ENCODE measurements around the genes TUBGCP6 and SBF1.

DNA sequence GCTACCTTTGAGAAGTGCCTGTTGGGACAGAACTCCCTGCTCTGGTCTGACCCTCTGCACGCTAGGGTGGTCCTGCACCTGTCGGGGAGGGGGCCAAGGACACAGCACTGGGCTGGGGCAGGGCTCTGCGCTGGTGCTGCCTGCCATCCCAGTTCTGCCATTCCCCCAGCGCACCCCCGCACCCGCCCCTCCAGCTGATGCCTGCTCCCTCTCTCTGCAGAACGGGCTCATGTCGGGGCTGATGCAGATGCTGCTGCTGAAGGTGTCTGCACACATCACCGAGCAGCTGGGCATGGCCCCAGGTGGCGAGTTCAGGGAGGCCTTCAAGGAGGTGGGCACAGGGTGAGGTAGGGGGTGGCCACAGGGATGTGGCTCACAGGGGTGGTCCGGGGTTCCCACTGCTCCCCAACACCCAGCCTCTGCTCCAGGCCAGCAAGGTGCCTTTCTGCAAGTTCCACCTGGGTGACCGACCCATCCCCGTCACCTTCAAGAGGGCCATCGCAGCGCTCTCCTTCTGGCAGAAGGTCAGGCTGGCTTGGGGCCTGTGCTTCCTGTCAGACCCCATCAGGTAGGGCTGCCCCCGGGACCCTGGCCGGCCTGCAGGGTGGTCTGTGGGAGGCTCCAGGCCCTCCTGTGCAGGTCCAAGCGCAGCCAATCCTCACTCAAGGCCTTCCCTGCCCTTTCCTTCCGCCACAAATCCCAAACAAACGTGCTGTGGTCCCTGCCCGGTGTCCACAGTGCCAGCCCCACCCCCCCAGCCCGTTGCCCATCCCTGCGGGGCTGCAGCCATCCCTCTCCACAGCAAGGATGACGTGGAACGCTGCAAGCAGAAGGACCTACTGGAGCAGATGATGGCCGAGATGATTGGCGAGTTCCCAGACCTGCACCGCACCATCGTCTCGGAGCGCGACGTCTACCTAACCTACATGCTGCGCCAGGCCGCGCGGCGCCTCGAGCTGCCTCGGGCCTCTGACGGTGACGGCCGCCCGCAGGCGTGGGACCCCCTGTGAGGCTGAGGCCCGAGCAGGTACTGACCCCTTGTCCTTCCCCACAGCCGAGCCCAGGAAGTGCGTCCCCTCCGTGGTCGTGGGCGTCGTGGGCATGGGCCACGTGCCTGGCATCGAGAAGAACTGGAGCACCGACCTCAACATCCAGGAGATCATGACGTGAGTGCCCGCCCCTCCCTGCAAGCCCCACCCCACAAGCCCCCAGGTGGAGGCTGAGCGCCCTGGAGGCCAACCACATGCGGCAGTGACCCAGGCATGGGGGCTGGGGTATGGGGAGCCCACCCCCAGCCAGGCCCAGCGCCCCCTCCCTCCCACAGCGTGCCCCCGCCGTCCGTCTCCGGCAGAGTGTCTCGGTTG is 3.3 kb upstream of the SELENOO start:
- PRO-cap, 2 experiments: no peak in any of the 2 experiments

DNA sequence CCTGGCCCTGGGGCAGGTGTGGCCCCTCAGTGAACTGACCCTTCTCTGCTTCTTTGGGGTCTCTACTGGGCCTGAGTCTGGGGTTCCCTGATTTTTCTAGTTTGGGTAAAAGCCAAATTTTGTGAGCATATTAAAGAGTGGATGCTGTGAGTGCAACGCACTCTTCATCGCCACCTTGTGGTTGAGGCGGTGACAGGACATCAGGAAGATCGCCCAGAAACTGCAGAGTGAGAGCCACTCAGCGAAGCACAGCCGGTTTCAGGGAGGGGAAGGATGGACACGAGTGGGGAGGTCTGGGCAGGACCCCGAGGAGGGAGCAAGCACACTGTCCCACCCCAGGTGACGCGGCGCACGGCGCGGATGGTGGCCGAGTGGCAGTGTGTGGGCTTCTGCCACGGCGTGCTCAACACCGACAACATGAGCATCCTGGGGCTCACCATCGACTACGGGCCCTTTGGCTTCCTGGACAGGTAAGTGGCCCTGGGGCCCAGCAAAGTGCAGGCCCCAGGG is 9.1 kb downstream of the SELENOO start:
- PRO-cap, 2 experiments: no peak in any of the 2 experiments

GRCh38 chr22:50216983-50217897 is 16.4 kb downstream of the SELENOO start:
- PRO-cap, 2 experiments: no peak in any of the 2 experiments

DNA sequence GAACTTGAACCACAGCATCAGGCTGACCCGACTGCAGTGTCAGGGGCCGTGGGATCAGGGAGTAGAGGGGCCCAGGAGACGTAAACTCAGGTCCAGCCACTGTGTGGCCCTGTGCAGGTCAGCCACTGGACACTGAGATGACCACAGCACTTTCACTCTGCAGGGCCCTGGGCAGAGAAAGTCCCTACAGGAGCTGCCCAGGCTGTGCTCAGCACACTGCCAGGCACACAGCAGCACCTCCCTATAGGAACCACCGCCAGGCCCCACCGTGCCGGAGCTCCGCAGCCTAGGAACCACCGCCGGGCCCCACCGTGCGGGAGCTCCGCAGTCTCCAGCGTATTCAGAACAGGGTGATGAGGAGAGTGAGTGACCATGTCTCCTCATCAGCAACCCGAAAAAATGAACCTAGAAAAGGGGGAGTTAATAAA is 7.4 kb downstream of the TUBGCP6 start:
- PRO-cap, 2 experiments: no peak in any of the 2 experiments

DNA sequence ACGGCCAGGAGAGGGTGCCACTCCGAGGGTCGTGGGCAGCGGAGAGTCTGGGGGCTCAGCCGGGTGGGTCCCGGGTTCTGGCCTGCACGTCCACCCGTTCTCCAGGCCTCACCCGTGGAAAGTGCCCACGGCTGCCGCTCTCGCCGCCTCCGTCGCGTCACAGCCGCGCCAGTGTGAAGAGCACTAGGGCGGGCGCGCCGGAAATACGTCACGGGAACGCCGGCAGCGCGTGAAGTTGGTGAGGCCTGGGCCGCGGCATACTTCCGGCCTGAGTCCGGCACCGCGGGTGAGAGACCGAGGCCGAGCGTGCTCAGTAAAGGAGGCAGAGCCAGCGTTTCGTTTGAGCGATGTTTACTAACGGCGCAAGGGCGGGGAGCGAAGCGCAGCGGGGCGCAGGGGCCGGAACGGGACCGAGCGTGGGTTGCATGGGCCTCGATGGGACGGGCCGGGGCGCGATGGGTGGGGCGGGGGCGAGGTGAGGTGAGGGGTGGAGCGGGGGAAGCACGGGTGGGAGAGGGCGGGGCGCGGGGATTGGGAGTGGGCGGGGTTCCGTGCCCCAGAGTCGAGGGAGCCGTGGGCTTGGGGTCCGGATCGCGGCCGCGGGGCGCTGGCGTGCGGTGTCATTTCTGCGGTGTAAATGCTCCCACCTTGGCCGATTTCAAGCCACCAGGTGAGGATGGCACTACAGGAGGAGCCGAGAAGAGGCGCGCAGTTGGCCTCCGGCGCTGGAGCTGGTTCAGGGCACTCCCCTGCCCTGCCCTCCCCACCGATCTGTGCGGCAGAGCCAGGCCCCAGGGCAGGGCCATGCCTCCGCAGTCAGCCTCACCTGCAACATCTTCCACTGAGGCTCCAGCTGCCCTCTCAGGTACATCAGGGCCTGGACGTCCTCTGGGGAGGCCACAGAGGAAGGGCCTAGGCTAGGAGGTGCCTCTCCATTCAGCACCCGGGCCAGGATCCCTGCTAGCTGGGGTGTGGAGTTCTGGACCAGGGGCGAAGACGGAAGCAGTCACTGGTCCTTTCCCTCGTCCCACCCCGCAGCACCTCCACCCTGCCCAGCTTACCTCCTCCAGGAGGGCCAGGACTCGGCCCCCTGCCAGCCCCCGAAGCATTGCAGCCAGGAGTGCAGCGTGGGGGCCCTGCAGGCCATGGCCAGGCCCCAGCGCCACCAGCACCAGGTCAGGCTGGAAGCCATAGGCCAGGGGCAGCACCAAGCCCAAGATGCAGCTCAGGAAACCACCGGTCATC is at the start of gene TUBGCP6:
Gene TUBGCP6 (minus strand): TSS at position 175 of the 1,245 bp plus-strand sequence.
- PRO-cap, 2 experiments: peak in 2 of 2 experiments; most common plus-strand start position 228 of the sequence (in 1); most common minus-strand start position 159 of the sequence (in 2)

GRCh38 chr22:50256879-50257450 is 4.5 kb downstream of the MAPK12 start:
- PRO-cap, 2 experiments: no peak in any of the 2 experiments

DNA sequence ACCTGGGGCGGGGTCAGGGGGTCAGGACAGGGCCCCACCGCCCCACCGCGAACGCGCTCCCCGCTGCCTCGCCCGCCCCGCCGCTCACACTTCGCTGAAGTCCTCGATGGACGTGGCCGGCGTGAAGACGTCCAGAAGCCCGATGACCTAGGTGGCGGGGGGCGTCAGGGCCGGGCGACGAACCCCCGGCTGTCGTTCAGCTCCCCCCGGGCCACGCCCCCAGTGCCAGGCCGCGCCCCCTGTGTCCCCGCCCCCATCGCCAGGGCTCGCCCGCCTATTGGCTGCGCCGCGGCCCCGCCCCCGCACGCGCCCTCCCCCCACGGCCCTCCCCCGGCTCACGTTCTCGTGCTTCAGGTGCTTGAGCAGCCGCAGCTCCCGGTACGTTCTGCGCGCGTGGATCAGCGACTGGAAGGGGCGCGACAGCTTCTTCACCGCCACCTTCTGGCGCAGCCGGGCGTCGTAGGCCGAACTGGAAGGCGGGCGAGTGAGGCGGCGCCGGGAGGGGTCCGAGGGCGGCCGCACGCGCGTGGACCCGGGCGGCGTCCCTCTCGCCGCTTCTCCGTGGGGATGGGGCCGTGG is 2.6 kb downstream of the MAPK11 start:
- PRO-cap, 2 experiments: no peak in any of the 2 experiments

GRCh38 chr22:50297915-50298366 is 9.5 kb downstream of the PLXNB2 start:
- PRO-cap, 2 experiments: no peak in any of the 2 experiments

- PRO-cap, 2 experiments: no peak in any of the 2 experiments
Observed at GRCh38 chr22:50301021-50302067, 6.1 kb downstream of the PLXNB2 start.

DNA sequence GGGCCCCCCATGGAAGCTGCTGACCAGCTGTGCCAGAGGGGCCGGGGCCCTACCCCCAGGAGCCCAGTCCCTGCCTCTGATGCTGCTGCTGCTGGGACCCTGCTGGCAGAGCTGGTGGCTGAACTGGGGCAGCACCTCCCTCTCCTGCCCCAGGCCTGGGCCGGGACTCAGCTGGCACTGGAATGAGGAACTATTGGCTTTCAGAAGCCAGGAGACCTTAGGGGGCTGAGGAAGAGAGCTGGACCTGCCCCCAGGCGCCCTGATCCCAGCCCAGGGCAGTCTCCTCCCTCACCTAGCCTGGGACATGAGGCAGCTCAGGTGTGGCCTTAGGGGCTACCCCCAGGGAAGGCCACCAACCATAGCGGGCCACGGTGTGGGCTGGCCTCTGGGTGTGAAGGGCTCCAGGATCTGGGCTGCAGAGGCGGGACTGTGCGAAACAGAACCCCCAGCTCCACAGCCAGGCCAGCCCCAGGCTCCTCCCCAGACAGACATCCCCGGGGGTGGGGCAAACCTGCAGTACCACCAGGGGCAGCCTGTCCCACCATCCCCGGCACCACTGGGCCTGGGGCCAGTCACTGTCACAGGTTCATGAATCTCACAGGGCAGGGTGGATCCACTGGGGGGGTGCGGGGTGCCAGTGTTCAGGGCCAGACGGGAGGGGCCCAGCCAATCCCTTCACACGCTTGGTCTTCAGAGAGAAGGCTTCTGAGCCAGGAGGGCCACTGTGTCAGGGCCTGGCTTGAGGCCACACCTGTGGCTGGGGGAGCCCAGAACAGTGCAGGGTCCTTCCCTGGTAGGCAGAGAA is 3.5 kb downstream of the PLXNB2 start:
- PRO-cap, 2 experiments: no peak in any of the 2 experiments

- PRO-cap, 2 experiments: no peak in any of the 2 experiments
Observed at GRCh38 chr22:50393563-50394085, 50.5 kb downstream of the PPP6R2 start.

DNA sequence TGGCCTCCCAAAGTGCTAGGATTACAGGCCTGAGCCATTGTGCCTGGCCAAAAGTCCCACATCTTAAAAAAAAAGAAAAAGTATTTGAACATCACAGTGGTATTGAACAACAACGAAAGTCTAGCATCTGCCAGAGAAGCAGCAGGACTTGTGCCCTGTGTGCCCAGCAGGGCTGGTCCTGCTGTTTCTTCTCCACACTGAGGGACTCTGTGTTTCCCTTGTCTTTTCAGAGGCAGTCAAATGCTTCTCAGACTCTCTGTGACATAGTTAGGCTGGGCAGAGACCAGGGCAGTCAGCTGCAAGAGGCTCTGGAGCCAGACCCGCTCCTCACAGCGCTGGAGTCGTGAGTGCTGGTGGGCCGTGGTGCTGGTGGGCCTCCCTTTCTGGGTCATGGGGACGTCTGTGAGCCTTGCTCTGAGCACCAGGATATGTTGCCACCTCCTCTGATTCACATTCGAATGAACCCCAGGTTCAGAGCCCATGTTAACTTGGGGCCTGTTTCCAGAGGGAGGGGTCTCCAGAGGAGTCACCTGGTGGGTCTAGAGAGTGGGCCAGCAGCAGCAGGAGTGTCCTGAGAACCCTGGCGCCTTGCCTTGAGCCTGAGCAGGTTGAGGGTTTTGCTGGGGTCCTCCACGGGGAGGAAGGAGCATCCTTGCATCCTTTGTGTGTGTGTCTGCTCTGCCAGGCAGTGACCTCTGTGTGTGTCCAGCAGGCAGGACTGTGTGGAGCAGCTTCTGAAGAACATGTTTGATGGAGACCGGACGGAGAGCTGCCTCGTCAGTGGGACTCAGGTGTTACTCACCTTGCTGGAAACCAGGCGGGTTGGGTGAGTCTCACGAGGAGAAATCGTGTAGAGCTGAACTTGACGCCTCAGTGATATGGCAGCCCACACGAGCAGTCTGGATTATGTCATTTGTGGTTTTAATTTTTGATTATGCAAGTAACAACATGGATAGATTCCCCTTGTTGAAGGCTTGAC is 55.9 kb downstream of the SBF1 start:
- PRO-cap, 2 experiments: no peak in any of the 2 experiments

DNA sequence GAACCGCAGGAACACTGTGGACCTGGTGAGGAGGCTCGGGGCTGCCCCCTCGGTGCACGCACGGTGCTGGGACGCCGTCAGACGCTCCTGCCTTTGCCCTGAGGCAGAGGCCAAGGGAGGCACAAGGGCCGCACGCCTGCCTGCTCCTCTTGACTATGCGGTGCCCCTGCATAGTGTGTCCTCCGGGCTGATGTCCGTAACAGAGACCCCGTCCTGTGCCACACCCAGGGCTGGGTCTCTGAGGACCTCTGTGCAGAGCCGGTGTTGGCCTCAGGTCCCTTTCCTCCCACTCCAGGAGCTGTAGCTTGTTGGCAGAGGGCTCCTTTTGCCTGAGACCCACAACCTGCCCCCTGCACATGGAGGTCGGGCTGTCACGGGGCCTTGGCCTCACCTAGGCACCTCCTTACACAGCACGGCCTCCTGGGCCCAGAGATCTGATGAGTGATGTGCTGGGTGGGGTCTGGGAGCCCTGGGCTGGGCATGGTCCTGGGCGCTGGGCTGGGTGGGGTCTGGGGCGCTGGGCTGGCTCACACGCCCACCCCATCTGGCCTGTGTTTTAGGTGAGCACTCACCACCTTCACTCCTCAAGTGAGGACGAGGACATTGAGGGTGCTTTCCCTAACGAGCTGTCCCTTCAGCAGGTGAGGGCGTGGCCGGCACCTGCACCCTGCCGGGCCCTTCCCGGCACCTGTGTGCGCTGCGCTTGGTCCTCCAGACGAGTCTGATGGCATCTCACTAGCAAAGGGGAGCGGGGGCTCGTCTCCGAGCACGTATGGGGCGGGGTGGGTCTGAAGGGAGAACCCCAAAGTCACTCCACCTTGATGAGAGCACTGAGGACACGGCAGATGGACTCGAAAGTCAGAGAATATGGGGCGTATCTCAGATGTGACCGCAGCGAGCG is 38.2 kb downstream of the SBF1 start:
- PRO-cap, 2 experiments: no peak in any of the 2 experiments

GRCh38 chr22:50466301-50466854 is 8.5 kb downstream of the SBF1 start:
- PRO-cap, 2 experiments: no peak in any of the 2 experiments

- PRO-cap, 2 experiments: no peak in any of the 2 experiments
Observed at GRCh38 chr22:50469437-50470452, 5.1 kb downstream of the SBF1 start.

DNA sequence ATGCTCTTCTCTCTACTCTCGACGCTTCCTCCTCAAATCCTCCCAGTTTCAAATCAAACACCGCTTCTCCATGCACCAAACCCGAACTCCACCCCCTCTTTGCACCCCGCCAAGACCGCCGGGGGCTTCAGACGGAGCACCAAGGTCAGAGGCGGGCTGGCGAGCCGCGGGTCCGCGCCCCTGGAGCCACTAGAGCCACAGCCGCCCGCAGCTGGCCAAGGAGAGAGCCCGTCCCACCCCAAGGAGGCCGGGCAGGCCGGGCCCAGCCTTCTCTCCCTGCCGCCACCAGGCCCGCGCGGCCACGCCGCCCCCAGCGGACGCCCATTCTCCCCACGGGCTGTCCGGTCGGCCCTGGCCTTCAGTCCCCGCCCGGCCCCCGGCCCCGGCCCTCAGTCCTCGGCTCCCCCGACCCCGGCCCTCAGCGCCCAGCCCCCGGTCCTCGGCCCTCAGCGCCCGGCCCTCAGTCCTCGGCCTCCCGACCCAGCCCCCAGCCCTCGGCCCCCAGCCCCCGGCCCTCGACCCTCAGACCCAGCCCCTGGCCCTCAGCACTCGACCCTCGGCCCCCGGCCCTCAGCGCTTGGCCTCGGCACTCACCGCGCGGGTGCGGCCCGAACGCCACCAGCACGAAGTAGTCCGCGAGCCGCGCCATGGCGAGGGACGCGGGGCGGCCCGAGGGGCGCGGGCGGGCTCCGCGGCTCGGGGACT is 491 bp downstream of the SBF1 start:
- PRO-cap, 2 experiments: no peak in any of the 2 experiments

DNA sequence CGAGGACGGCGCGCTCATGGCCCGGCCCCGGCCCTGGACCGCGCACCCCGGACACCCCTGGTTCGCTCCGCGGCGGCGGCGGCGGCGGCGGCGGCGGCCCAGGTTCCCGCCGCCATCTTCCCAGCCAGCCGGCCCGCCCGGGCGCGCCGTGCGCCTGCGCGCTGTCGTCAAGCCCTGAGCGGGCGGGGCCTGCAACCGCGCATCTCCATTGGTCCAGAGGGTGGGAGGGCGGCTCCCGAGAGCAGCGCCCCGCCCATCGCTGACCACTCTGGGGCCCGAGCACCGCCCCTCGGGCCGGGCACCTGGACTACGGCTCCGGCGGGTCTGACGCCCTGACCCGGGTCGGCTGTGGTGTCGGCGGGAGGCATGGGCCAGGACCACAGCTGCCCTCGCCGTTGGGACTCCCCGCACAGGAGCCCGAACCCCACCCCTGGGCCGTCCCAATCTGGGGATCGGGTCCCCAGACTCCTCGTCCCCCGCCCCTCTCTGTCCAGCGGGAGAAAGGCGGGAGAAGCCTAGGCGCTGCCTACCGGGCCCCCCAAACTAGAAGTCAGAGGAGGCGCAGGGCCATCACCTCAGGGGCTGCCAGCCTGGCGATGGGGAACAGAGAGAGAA is at the start of gene SBF1:
Gene SBF1 (minus strand): TSS at position 139 of the 615 bp plus-strand sequence.
- PRO-cap, 2 experiments: peak in 2 of 2 experiments; most common plus-strand start position 306 of the sequence (in 2); most common minus-strand start position 139 of the sequence (in 1)

- PRO-cap, 2 experiments: no peak in any of the 2 experiments
Observed at GRCh38 chr22:50517939-50518489, 7.4 kb downstream of the SCO2 start.

- PRO-cap, 2 experiments: no peak in any of the 2 experiments
Observed at GRCh38 chr22:50523910-50524465, 1.4 kb downstream of the SCO2 start.

GRCh38 chr22:50530076-50530814 is 433 bp upstream of the TYMP start:
- PRO-cap, 2 experiments: peak in 2 of 2 experiments; most common plus-strand start chr22:50530149 (in 2); most common minus-strand start chr22:50530319 (in 2)